GM23338 (cell line): ENCODE measurements around the gene ENSG00000288658.

- PRO-cap: no peak
- RAMPAGE, long total RNA: no peak
These were observed 250 bp downstream of the TUBA4A start for GRCh38 chr2:219253581-219253755.

- PRO-cap: bidirectional peak, plus-strand start at chr2:219279917, minus-strand start at chr2:219279822
- RAMPAGE, long total RNA: no peak
These were observed 588 bp downstream of the DNAJB2 start for GRCh38 chr2:219279582-219280326.

- PRO-cap: no peak
- RAMPAGE, long total RNA: no peak
These were observed 11.4 kb downstream of the SPEG start for GRCh38 chr2:219445857-219446686.

DNA sequence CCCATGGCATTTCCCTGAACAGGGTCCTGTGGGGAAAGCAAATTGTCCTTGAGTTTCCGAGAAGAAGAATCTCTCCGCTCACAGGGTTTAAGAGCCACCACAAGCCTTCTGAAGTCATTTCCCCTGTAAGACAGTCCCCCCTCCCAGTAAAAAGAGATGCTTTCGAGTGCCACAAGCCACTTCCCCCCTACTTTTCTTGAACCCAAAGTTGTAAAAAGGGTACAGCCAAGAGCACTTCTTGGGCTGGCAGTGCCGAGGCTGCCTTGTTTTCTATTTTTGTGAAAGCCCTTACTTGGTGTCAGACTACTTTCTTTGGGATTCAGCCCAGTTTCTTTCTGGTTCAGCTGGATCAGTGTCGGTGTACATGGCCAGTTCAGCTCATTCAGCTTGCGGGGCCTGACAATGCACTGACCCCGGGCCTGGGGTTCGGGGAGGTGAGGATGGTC is 17.5 kb downstream of the SPEG start:
- PRO-cap: no peak
- RAMPAGE, long total RNA: no peak

- PRO-cap: no peak
- RAMPAGE, long total RNA: no peak
These were observed 4.6 kb downstream of the OBSL1 start for GRCh38 chr2:219566703-219567214.

DNA sequence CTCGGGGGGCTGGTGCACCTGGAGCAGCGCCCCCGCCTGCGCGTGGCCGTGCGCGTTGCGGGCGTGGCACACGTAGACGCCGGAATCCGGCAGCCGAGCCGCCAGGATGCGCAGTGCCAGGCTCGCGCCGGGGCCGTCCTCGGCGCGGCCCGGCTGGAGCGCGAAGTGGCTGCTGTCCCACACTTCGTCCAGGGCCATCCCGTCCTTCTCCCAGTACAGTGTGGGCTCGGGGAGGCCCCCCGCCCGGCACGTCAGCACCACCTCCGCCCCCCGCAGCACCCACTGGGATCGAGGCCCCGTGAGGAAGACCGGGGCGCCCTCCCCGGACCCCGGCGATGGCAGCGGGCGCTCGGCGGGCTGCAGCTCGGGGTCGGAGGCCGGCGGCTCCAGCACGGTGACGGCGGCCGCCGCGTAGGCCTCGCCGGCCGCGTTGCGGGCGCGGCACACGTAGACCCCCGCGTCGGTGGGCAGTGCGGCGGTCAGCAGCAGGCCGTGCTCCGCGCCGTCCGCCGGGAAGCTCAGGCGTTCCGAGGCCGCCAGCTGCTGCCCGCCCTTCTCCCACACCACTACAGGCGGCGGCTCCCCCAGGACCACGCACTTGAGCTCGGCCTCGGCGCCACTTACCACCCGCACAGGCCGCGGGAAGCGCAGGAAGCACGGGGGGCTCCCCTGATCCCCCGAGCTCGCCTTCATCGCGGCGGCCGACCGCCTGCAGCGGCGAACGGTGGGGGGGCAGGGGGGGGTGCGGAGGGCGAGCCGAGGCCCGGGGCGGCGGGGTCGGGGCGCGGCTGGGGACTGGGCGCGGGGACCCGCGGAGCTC is 589 bp downstream of the OBSL1 start:
- PRO-cap: bidirectional peak, plus-strand start at position 75 of the sequence, minus-strand start at position 167 of the sequence
- RAMPAGE, long total RNA: no peak

GRCh38 chr2:219571804-219572019 is 373 bp upstream of the OBSL1 start:
- PRO-cap: bidirectional peak, plus-strand start at chr2:219571892, minus-strand start at chr2:219571858; bidirectional peak, plus-strand start at chr2:219572124, minus-strand start at chr2:219571956
- RAMPAGE, long total RNA: no peak

DNA sequence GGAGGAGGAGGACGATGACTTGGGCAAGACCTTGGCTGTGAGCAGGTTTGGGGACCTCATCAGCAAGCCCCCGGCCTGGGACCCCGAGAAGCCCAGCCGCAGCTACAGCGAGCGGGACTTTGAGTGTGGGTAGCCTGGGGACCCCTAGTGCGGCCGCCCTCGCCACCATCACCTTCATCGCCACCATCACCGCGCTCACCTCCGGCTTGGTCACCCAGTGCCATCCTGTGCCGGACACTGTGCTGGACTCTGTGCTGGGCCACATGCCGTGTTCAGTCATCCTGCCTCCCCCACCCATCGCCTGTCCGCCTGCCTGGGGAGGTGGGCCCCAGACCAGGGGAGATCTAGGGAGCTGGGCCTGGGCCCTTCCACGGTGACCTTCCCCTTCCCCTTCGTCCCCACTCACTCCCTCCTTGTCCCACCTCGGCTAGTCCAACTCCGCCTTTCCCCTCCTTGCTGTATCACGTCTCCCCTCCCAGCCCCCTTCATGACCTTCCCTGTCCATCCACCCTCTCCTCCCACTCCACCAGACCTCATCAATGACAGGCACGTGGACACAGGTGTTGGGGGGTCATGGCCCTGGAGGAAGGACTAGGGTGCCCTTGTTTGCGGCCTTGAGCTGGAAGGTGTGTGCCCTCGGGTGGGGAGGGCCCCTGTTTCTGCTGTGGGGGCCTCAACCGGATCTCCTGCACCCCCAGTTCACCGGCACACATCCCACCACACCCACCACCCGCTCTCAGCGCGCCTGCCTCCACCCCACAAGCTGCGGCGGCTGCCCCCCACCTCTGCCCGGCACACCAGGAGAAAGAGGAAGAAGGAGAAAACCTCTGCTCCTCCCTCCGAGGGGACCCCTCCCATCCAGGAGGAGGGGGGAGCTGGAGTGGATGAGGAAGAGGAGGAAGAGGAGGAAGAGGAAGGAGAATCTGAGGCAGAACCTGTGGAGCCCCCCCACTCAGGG is 1.3 kb downstream of the SLC4A3 start:
- PRO-cap: no peak
- RAMPAGE, long total RNA: no peak

GRCh38 chr2:219630945-219631242 is 3.5 kb downstream of the SLC4A3 start:
- PRO-cap: no peak
- RAMPAGE, long total RNA: no peak

DNA sequence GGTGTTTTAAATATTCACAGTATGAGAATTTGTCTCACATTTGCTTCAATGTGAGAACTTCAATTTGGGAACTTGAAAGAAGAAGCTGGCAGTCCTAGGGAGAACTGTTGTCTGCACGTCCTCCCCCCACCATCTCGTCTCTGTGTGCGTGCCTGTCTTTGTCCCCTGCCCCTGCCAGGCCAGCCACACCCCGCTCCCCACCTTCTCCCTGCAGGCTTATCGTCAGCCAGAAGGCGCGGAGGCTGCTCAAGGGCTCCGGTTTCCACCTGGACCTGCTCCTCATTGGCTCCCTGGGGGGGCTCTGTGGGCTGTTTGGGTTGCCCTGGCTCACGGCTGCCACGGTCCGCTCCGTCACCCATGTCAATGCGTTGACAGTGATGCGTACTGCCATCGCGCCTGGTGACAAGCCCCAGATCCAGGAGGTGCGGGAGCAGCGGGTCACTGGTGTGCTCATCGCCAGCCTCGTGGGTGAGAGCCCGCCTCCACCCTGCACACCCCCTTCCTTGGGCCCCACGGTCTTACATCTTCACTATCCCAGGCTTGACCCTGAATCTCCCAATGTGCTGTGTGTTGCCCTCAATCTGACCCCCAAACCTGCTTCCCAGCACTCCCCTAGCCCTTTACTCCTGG is 12.0 kb downstream of the SLC4A3 start:
- PRO-cap: no peak
- RAMPAGE, long total RNA: no peak

DNA sequence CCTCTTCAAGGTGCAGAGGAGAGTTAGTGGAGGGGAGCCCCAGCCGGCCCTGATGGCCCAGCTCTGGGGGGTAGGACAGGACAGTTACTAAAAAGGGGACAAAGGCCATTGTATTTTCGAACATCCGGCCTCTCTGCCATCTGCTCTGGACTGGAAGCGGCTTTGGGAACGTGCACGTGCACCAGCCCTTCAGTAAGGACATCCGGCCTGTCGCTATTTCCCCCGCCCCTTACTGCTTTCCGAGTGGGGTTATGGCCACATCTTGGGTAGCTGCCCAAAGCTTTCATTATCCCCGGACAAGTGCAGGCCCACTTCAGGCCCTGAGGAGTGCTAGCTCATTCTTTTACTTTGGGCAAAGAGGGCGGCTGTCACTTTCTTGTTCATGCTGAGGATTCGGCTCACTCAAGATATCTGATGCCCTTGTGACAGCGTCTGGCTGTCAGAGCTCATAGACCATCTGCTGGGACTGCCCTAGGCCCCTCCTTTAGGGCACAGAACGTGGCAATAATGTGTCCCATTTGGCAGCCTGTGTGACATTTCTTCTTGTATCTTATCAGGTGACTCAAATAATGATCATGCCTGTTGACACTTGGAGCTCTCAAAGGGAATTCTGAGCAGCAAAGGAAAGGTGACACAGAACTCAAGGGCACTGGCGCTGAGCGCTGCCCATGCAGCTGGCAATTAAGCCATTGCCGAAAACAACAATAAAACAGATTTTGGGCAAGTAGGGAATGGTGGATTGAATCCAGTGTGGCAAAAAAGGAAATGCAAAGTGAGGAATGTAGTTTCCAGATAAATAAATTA is 17.6 kb downstream of the SLC4A3 start:
- PRO-cap: no peak
- RAMPAGE, long total RNA: no peak

DNA sequence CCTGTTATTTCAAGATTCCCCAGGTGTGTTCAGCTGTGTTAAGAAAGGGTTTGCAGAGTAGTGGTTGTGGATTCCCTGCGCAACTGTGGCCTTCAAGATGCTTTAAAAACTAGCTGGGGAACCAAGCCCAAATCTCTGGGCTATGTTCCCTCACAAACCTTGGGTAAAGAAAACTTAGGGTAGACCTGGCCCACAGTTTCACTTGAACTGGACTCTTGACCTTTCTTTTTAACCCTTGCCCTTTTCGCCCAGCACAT is 294.9 kb downstream of the SLC4A3 start:
- PRO-cap: no peak
- RAMPAGE, long total RNA: no peak

DNA sequence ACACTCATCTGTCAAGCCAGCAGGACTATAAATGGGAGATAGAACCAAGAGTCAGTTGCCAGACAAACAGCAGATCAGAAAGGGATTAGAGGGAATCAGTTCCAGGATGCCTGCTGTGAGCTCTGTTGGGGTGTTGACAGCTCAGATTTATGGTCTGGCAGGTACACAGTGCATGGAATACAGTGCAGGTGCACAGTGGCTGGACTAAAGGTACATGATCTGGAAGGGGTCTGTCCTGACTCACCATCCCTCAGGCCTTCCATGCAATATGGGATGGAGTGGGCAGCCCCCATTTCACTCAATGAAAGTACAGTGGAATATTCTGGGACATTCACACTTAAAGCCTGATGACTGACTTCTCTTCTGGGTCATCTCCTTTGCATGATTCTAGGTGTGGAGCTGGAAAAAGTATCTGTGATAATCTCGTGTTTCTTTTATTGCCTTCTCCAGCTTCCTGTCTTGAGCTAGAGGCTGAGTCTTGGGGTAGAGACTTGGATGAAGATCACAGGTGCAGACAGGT is 382.4 kb downstream of the SLC4A3 start:
- PRO-cap: no peak
- RAMPAGE, long total RNA: no peak

- PRO-cap: no peak
- RAMPAGE, long total RNA: no peak
These were observed 637.8 kb downstream of the SLC4A3 start for GRCh38 chr2:220265330-220265617.

GRCh38 chr2:221433877-221434658 is 138.0 kb downstream of the EPHA4 start:
- PRO-cap: no peak
- RAMPAGE, long total RNA: no peak

GRCh38 chr2:221518146-221519353 is 53.6 kb downstream of the EPHA4 start:
- PRO-cap: no peak
- RAMPAGE, long total RNA: no peak

- PRO-cap: no peak
- RAMPAGE, long total RNA: no peak
These were observed 52.0 kb downstream of the EPHA4 start for GRCh38 chr2:221520038-221520501.

DNA sequence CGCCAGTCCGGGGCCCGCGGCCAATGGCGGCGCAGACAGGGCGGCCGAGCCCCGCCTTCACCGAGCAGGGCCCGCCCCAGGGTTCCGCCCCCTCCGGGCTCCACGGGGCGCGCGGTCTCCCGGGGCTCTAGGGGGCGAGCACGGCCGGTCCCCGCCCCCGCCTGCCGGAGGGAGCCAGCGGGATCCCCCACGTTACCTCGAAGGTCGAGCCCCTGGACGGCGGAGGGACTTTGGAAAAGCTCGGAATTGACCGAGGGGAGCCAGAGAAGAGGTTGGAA is 204 bp upstream of the EPHA4 start:
- PRO-cap: bidirectional peak, plus-strand start at position 84 of the sequence, minus-strand start outside the sequence
- RAMPAGE, long total RNA: no peak

- PRO-cap: bidirectional peak, plus-strand start at chr2:221793162, minus-strand start at chr2:221793038
- RAMPAGE, long total RNA: no peak
These were observed 221.0 kb upstream of the EPHA4 start for GRCh38 chr2:221792957-221793605.

- PRO-cap: no peak
- RAMPAGE, long total RNA: no peak
These were observed at the start of gene ENSG00000288658 for GRCh38 chr2:222319947-222320924. Gene ENSG00000288658, minus strand, starts transcription at chr2:222320155.